Epithelial cell of esophagus (primary cell): ENCODE data around the genes CHMP6, BAIAP2 and NDUFAF8.

DNA sequence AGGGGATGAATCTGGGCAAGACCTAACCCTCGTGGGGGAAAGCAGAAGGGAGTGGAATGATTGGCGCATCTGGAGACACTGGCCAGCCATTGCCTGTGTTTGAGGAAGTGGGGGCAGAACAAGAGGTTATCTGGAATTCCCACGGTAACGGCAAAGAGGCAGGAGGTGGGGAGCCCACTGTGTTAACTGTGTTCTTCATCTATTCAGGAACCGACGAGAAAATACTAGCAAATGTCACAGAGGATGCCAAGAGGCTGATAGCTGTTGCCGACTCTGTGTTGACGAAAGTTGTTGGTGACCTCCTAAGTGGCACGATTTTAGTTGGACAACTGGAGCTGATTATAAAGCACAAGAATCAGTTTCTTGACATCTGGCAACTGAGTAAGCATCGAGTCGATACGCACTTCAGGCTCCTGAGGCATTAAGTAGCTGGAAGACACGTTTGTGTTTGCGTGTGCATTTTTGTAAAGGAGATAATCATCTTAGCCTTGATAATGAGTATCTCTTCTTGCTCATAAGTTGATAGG lies 67.0 kb downstream of the RNF213 start:
- RRBS, result no CpG with 5 or more reads among the region's 14 CpGs

- RRBS, result no CpG with 5 or more reads among the region's 2 CpGs
These were observed 207.6 kb downstream of the RPTOR start for GRCh38 chr17:80752292-80752542.

DNA sequence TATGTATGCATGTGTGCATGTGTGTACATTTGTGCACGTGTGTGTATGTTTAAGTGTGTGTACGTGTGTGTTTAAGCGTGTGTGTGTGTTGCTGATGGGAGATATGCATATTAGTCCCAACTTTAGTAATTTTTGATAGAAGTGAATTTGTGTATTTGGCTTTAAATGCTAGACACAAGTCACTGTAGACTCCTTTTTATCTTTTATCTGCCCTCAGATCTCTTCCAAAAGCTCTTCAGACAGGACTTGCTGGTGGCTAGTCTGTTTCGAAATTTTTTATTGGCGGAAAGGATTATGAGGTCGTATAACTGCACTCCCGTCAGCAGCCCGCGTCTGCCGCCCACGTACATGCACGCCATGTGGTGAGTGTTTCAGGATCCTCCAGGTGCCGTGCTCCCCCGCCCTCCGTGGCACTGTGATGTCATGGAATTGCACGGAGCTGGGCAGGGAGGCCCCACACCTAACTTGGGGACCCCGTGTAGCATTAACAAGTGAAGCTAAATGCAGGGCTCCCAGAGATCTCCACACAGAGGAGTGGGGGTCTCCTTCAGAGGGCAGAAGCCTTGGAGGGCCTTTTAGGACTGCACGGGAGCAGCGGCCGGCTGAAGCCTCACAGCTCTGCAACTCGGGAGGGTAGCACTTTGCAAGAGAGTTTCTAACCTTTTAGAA lies 168.6 kb upstream of the CHMP6 start:
- RRBS, result no CpG with 5 or more reads among the region's 21 CpGs

GRCh38 chr17:80891361-80892043 lies 100.1 kb upstream of the CHMP6 start:
- RRBS, result no CpG with 5 or more reads among the region's 25 CpGs

- RRBS, result 2% methylated on average over 105 of the region's 150 CpGs
These were observed at the start of gene CHMP6 for GRCh38 chr17:80991550-80992691. CHMP6 (plus strand) TSS chr17:80991841.

- RRBS, result no CpG with 5 or more reads among the region's 13 CpGs
These were observed 1.2 kb downstream of the CHMP6 start for GRCh38 chr17:80992826-80993265.

DNA sequence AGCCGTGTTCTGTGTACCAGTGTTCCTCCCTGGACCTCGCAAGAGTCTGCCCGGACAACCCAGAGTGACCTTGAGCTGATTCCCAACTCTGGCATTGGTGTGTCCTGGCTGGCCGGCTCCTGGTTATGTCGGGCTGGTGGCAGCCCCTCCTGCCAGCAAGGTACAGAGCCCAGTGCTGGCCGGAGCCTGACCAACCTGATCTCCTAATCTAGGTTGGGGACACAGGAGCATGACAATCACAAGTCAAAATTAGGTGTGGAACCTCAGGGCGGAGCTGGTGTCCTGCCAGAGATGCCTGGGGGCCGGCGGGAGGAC lies 9.6 kb downstream of the CHMP6 start:
- RRBS, result 36% methylated on average over 4 of the region's 9 CpGs

- RRBS, result no CpG with 5 or more reads among the region's 20 CpGs
These were observed 11.9 kb downstream of the CHMP6 start for GRCh38 chr17:81003539-81003945.

DNA sequence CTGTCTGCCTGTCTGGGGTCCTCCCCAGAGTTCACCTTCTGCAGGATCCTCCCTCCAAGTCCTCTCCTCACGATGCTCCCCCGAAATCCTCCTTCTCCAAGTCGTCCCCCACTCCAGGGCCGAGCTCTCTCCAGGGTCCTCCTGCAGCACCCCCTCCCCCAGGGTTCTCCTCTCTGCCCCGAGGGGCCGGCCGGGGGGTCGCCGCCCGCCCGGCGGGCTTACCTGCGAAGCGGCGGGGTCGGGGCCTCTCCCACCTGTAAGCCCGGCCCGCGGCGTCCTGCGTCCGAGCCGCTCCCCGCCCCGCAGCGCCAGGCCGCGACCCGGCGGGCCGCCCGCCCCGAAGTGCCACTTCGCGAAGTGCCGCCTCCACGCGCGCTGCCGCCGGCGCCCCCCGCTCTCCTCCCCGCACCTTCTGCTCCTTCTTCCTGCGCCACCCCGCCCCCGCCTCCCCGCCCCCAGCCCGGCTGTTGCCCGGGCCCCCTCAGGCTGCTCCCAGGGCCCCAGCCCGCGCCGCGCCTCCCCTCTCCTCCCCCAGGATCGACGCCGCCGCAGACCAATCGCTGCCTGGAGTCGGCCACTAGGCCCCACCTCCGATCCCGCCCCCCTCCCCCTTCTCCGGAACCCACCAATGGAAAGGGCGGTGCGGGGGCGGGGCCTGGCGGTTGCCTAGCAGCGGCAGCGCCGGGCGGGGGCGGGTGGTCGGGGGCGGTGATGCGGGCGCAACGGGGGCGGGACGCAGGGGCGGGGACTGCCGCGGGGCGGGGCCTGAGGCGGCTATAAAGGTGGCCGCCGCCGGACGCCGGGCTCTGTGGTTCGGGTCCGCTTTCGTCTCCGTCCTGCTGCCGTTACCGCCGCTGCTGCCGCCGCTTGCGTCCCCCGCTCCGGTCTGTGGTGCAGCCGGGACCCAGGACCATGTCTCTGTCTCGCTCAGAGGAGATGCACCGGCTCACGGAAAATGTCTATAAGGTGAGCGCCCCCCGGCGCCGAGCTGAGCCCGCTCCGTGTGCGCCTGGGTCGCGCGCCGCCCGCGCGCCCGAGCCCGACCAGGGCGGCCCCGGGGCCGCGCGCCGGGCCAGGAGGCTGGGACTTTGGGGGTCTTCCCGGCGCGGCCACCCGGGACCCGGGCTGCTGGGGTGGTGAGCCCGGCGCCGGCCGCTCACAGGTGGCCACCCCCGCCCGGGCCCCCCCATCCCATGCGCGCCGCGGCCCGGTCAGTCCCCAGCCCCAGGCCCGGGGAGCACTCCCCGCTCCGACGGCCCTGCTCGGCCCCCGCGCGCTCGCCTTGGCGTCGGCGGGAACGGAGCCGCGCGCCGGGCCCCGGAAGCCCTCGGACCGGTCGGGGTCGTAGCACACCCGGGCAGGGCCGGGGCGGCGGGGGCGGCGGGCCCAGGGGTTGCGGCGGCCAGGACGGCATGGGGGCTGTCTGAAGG lies at the start of gene BAIAP2:
TSS of gene BAIAP2 (plus strand) at position 809 of the 1,430 bp plus-strand sequence.
- RRBS, result 2% methylated on average over 83 of the region's 174 CpGs

DNA sequence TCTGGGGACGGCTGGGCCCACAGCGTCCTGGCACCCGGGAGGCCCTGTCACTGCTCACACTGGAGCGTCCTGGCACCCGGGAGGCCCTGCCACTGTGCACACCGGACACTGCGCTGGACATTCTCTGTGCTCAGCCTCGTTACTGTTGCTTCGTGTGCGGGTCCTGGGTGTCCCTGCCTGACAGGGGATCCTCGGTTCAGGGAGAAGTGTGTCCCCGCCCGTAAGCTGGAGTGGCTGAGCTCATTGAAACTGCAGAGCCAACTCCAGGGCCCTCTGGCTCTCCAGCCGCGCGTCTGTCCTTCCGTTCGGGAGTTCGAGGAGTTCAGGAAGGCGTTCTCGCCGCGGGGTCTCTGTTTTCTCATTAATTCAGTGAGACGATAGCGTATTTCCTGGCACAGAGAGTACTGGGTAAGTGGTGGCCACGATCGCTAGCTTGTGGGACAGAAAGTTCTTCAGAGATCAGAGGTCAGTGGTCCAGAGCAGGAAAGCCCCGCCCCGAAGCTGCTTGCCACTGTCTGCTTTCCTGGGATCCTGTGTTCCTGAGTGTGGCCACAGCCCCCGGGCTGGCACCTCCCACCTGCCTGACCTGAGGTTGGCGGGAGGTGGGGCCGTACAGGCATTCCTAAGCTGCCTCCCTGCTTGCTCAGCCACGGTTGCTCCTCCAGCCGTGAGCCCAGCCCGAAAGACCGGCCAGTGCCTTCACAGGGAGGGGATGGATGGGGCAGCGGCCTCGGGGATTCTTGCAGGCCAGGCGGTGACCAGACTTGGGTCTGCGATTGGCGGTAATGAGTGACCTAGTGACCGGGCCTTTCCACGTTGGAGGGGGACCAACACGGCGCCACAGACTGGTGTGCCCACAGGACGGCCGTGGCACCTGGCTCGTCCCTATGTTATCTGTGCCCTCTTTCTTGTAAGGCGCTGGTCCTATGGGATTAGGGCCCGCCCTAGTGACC lies 8.9 kb downstream of the BAIAP2 start:
- RRBS, result 100% methylated on average over 1 of the region's 50 CpGs

DNA sequence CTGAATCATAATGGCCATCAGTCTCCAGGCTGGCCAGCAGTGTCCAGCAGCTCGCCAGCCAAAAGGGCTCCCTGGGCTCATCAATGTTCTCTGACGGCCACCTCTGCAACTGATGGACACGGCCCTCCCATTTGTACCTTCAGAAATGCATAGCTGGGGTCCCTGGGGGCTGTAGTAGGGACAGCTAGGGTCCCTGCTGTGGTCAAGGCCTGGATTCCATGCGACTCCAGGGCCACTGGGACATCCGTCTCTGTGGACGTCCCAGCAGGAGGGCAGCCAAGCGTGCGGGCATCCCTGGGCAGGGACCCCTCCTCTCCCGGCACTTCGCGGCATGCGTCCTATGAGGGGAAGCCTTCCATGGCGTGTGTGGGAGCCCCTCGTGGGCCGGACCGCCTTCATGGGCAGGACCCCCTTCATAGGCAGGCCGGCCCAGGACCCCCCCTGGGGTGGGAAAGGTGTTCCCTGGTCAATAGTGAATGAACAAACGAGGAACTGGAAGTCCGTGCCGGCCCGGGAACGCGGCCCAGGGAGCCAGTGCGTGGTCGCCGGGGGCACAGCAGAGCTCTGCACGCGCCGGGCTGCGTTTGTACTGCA lies 13.7 kb downstream of the BAIAP2 start:
- RRBS, result 94% methylated on average over 13 of the region's 30 CpGs

GRCh38 chr17:81049167-81049916 lies 14.4 kb downstream of the BAIAP2 start:
- RRBS, result 61% methylated on average over 2 of the region's 20 CpGs

DNA sequence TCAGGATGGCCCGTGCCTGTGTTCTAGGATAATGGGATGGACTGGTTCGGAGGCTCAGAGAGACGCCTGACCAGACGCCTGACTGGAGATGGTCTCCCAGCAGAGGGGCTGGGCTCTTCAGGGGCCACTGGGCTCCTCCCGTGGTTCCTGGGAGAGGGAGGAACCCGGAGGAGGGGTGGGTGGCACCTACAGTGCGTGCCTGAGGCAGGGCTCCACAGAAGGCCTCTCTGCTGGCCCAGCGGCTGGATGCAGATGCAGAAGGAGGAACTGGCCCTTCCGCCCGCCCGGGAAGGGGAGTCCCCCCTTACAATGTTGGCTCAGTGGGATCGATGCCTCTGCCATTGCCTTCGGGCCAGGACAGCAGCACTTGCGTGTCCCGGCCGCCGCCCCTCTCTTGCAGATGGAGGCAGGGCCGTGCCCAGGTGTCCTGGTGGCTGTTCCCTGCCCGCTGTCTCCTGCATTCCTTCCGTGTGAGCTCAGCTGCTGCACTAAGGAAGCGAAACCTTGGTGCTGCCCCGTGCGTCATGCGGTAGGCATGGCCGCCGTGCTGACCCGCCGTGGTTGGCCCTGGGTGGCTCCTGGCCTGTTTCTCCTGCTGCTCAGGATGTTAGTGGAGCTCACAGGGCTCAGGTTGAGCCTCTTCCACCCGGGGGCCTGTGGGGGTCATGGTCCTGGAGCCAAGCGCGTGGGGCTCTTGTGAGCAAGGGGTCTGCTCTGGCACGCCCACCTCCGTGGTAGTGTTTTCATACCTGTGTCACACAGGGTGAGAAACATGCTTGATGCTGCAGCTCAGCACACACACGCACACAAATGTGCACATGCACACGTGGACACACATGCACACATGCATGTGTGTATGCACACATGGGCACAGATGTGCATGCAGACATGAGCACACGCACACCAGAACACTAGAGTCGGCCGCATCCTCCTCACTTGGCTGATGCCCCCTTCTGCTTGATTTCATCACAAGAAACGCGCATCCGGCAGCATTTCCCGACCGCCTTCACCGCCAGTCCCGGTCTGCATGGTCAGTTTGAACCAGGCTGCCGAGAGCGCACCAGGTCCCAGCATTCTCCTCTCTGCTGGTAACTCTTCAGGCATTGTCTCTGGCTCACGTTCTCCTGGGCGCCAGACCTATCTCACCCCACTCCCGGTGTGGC lies 15.3 kb downstream of the BAIAP2 start:
- RRBS, result 1% methylated on average over 4 of the region's 50 CpGs

DNA sequence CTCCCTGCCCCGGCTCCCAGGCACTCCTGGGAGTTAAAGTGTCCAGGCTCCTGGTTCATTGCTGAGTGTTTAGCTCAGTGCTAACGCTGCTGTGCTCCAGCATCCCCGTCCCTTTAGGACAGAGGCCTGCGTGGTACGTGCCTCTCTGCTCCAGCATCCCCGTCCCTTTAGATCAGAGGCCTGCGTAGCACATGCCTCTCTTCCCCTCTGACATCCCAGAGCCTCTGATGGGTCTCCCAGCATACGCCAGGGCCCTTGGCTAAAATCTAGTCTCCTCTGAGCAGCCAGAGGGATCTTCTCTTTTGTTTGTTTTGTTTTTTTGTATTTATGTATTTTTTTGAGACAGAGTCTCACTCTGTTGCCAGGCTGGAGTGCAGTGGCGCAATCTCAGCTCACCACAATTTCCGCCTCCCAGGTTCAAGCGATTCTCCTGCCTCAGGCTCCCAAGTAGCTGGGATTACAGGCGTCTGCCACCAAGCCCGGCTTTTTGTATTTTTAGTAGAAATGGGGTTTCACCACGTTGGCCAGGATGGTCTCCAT lies 16.2 kb downstream of the BAIAP2 start:
- RRBS, result no CpG with 5 or more reads among the region's 14 CpGs

- RRBS, result 90% methylated on average over 14 of the region's 62 CpGs
These were observed 24.8 kb upstream of the AATK start for GRCh38 chr17:81190409-81191625.

DNA sequence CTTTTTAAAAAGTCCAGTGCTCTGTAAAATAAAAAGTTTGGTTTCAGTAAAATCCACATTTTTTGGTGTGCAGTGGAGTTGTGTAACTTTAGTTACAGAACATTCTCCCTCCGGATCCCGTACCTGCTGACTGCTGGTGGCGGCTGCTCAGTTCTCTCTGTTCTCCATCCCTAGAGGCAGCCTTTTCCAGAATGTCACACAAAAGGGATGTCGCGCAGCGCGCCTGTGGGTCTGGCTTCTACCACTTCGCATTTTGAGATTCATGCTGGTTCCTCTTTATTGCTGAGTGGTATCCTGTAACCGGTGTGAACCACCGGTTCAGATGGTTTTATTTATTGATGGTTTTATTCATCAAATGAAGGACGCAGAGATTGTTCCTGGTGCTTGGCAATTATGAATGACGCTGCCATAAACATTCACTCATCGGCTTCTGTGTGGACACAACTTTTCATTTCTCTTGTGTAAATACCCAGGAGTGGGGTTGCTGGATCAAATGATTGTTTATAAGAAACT lies 1.0 kb upstream of the CEP131 start:
- RRBS, result no CpG with 5 or more reads among the region's 13 CpGs

DNA sequence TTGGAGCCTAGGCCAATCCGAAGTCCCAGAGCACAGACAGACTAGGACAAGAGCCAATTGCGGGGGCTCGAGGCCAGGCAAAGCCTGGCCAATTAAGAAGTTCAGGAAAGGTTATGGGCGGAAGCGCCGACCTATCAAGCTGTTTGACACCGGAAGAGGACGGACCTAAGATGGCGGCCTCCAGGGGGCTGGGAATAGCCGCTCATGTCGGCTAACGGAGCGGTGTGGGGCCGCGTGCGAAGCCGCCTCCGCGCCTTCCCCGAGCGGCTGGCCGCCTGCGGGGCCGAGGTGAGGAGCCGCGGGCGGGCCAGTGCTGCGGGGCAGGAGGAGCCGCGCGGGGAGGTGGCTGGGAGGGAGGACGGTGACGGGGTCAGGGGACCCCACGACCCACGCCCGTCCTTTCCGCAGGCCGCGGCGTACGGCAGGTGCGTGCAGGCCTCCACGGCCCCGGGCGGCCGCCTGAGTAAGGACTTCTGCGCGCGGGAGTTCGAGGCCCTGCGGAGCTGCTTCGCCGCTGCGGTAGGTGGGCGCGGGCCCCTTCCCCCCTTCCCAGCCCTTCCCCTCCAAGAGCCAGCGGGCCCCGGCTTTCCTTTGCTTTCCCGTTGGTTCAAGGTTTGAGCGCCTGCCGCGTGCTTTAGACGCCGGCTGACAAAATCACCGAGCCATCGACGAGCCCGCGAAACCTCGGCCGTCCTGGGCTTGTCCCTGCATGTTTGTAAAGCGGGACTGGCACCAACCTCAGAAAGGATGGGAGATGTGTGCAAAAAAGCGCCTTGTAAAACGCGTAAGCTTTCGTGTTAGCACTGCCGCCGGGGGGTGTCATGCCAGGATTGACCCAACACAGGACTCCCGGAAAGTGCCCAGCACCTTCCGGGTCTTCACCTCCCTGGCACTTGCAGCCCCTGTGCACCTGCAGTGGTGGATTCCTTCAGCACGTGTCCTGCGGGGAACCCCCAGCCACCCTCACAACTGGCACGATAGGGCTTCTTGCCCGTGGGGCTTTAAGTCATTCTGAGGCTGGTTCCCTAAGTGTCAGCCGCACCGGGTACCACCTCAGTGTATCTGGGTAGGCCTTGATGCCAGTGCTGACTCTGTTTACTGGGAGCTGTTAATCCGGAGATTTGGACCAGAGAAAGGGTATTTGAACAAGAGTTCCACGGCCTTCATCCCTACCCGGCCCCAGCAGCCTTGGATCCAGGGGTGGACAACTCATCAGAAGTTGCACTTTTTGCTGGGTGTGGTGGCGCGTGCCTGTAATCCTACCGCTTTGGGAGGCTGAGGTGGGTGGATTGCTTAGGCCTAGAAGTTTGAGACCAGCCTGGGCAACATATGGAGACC lies at the start of gene NDUFAF8:
TSS of gene NDUFAF8 (plus strand) at position 159 of the 1,338 bp plus-strand sequence.
- RRBS, result 5% methylated on average over 10 of the region's 92 CpGs

DNA sequence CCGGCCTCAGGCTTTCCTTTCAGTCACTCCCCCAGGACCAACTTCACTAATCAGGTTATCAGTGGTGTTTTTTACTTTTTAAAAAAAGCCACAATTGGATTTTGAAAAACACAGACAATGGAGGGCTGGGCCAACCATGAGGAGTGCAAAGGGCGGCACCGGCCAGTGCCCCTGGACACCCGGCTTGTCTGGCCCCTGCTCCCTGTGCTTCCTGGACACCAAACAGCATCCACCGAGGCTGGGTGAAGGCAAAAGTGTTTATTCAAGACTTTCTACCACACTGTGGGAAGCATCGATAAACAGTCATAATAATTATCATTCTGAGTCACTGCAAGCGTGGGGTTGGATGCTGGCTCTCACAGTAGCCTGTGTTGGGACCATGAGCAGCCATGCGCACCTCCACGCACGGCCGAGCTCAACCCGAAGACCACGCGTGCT lies 5.7 kb downstream of the NDUFAF8 start:
- RRBS, result no CpG with 5 or more reads among the region's 14 CpGs

DNA sequence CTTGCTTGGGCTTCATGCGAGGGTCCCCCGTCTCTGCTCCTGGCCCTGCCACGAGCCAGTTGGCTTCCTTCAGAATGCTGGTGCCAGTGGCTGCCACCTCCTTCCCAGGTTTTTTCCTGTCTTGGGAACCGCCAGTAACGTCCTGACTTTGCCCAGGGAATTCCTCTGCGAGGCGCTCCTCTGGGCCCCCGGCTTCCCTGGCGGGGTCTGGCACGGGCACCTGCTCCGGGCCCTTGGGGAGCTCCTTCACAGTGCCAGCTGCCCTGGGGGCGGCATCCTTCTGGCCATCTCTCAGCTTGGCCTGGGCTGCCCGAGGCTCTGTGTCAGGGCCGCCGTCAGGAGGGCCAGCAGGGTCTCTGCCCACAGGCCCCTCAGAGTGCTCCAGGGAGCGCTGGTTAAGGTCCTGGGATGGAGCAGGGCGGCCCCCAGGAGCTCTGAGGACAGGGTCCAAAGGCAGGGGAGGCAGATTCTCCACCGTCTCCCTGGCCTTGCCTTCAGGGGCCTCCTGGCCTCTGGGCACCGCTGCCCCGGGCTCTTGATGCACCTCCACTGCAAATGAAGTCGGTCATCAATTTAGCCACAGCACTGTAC lies 7.1 kb downstream of the NDUFAF8 start:
- RRBS, result 86% methylated on average over 3 of the region's 21 CpGs

GRCh38 chr17:81248440-81249198 lies 9.5 kb downstream of the NDUFAF8 start:
- RRBS, result 100% methylated on average over 2 of the region's 25 CpGs